Monocyte (primary cell): ENCODE measurements around a stretch of chr11.

GRCh38 chr11:10796060-10796947, 12.4 kb downstream of the EIF4G2 start:
- PRO-cap, 2 experiments, result peak in 1 of 2 experiments; most common minus-strand start chr11:10796091 (in 1)

GRCh38 chr11:10799874-10800390, 8.8 kb downstream of the EIF4G2 start:
- PRO-cap, 2 experiments, result no peak in any of the 2 experiments

DNA sequence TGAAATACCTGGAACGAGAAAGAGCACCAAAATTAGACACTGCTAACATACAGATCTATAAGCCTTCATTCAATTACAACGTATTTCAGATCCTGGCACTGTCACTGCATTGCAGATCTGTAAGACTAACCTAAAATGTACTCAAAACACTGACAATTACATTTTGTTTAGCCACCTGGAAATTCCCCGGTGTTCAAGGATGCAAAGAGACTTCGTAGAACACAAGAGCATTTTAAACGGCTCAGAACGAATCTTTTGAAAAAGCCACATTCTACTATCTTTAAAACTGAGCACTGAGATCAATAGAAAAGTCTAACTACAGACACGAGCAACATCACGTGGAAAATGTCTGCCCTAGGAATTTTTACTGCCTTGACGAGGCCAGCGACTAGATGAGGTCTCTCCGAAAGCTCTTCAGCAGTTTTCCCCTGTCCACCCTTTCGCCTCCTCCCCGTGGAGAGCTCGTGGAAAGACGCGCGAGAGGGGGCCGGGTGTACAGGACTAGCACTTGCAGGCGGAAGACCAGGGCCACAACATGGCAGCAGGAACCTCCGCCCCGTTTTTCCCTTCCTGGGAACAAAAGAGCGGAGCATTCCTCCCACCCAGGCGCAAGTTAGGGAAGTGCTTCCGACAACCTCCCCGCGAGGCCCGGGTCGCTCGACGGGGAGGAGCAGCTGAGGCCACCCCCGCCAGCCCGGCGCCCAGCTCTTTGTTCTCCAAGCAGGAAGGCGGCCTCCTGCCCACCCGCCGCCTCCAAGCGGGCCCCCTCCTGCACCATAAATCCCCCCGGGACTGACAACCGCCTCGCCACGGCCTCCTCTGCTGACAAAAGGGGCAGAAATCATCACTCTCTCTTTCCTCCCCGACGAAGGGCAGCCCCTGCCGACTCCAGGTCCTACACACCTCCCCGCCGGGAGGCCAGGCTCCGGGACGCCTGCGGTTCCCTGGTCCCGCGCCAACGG, 1.1 kb downstream of the EIF4G2 start:
- PRO-cap, 2 experiments, result peak in 1 of 2 experiments; most common plus-strand start position 507 of the sequence (in 1); most common minus-strand start position 456 of the sequence (in 1)

GRCh38 chr11:10898549-10899035, 40.7 kb upstream of the ZBED5 start:
- PRO-cap, 2 experiments, result no peak in any of the 2 experiments

- PRO-cap, 2 experiments, result no peak in any of the 2 experiments
Measured at GRCh38 chr11:10930466-10931037, 72.7 kb upstream of the ZBED5 start.

DNA sequence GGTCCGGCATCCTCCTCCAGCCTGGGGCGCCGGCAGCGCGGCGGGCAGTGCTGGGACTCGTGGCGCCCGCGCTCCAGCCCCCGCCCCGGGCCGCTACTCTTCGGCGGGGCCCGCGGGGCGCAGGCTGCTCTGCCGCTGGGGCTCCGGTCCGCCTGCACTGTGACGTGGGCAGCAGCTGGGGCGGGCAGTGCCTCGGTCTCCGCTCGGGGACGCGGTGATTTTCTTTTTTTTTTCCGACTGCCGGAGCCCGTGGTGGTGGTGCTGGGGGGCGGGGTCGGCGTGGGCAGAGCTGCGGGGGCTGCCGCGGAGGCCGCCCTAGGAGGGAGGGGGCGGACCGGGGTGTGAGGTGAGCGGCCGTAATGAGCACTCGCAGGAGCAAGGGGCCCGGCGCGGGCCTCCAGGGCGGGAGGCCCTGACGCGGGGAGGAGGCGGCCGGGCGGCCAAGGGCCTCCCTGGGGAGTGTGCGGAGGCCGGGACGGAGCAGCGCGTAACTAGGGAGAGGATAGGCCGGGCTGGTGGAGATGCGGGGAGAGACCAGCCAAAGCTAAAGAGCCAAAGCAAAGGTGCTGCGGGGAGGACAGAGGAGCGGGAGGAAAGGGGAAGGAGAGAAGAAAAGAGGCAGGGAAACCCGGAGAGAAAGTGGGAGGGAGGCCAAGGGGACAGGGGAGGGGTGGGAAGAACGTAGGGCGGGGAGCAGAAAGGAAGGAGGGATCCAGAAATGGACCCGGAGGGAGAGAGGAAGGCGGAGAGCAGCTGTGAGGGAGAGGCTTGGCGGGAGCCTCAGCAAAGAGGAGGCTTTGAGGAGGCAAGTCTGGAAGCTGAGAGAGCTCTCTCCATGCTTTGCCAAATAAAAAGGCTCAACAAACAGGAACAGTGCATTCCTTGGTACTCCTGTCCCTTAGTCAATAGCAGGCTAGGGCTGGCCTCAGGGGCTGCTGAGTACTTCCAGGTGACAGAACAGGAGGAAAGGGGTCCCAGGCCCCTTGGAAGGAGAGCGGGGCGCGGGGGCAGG, 73.5 kb upstream of the ZBED5 start:
- PRO-cap, 2 experiments, result peak in 2 of 2 experiments; most common plus-strand start position 157 of the sequence (in 1); most common minus-strand start position 95 of the sequence (in 2)

- PRO-cap, 2 experiments, result no peak in any of the 2 experiments
Measured at GRCh38 chr11:11760280-11760799, 81.4 kb upstream of the USP47 start.

DNA sequence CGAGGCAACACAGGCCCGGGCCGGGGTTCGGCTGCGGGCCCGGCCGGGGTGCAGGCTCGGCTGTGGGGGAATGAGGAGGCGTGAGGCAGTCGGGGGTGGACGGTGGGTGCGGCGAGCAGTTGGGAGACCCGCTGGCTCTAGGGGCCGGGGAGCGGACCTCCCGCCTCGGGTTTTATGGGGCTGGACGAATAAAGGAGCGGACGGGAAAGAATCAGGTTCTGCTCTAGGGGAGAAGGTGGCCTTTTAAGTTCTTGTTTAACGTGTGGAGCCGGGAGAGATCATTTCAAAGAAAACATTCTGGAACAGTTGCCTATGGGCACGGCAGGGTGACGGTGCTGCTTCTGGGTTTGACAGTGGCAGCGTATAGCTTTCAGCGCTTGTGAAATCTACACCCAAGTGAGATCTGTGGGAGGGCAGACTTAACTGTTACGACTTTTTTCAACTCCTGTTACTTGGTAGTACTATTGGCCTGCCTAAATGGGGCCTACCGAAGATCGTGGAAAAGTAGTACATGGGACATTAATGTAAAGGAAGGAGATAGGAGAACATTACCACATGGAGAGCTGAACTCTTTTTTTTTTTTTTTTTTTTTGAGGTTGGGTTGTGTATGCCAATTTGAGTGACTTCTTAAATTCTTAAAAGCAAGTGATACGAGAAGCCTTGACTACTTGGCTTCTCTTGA, 638 bp downstream of the USP47 start:
- PRO-cap, 2 experiments, result peak in 2 of 2 experiments; most common plus-strand start position 88 of the sequence (in 2); most common minus-strand start position 334 of the sequence (in 2)

- PRO-cap, 2 experiments, result no peak in any of the 2 experiments
Measured at GRCh38 chr11:11916798-11917790, 75.3 kb downstream of the USP47 start.

GRCh38 chr11:11957692-11957951, 50.8 kb downstream of the DKK3 start:
- PRO-cap, 2 experiments, result no peak in any of the 2 experiments

- PRO-cap, 2 experiments, result no peak in any of the 2 experiments
Measured at GRCh38 chr11:11973307-11974069, 34.9 kb downstream of the DKK3 start.

- PRO-cap, 2 experiments, result no peak in any of the 2 experiments
Measured at GRCh38 chr11:12069296-12069632, 41.1 kb upstream of the MICAL2 start.

- PRO-cap, 2 experiments, result no peak in any of the 2 experiments
Measured at GRCh38 chr11:12087081-12087702, 23.2 kb upstream of the MICAL2 start.

DNA sequence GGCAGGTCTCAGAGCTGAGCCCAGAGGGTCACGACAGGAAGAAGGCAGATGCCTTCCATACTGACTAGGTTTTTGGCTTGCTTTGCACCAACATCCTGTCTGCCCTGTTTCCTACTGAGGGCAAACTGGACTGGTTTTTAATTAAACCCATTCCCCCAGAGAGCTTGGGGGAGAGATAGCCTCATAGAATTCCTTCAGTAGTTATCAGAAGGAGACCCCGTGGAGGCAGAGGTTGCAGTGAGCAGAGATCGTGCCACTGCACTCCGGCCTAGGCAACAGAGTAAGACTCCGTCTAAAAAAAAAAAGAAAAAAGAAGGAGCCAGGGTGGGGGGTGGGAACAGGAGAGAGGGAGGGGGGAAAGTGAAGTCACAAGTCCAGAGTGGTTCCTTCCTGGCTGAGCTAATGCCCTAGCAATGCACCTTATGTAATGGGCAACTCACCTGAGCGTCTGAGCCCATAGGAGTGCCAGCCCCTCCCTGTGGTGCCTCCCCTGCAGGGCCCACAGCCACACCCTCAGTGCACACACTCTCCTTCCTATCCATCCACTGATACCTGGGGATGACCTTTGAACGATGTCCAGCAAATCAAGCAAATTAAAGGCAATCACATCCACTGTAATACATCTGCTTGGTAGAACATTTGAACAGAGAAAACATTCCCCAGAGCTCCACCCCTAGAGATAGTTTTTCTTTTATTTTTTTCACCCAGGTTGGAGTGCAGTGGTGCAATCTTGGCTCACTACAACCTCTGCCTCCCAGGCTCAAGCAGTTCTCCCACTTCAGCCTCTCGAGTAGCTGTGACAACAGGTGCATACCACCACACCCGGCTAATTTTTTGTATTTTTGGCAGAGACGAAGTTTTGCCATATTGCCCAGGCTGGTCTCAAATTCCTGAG, 19.7 kb upstream of the MICAL2 start:
- PRO-cap, 2 experiments, result no peak in any of the 2 experiments

GRCh38 chr11:12110228-12110504, 224 bp upstream of the MICAL2 start:
- PRO-cap, 2 experiments, result no peak in any of the 2 experiments

- PRO-cap, 2 experiments, result no peak in any of the 2 experiments
Measured at GRCh38 chr11:12114133-12115370, 4.2 kb downstream of the MICAL2 start.

GRCh38 chr11:12127487-12127916, 17.1 kb downstream of the MICAL2 start:
- PRO-cap, 2 experiments, result no peak in any of the 2 experiments

- PRO-cap, 2 experiments, result no peak in any of the 2 experiments
Measured at GRCh38 chr11:12163168-12164055, 53.0 kb downstream of the MICAL2 start.

DNA sequence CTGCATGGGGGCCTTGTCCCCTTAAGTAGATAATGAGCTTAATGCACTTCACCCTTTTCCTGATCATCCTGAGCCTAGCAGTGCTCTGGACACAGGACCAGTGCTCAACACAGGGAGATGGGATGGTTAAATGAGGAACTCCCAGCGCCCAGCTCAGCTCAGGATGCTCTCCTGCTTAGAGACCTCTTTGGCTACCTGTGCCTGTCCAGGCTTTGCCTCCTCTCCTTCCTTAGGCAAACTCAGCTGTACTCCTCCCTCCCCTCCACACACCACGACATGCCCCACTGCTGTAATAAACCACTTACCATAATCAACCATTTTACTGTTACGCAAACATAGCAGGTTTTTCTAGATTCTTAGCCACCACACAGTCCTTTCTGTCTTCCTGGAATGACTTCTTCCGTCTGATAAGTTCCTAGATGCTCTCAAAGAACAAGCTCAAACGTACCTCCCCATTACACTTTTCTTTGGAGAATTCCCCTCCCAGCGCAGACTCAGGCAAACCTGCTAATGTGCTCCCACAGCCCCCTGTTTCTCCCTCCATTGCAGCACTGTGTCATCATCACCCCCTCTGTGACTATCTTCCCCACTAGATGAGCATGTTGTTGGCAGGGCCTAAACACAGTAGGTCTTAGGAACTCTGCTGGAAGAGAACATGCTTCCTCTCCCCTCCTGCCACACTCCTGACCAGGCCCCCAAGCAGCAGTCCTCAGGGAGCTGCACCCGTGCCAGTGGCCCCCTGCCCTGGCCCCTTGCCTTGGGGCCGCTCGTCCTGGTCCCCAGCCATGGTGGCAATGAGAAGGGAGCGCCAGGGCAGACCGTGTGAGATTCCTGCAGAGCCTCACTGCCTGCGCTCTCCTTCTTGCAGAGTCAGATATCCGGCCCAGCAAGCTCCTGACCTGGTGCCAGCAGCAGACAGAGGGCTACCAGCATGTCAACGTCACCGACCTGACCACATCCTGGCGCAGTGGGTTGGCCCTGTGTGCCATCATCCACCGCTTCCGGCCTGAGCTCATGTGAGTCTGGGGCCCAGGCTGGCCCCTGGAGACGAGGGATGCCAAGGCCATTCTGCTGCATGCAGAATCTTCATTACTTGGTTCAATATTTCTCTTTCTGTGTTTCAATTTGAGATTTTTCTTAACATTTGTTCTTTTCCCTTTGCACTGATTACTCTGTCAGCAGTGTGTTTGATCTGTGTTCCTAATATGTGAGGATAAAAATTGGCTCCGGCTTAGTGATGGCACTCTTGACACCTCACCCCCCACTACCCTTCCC, 113.9 kb downstream of the MICAL2 start:
- PRO-cap, 2 experiments, result peak in 2 of 2 experiments; most common plus-strand start position 1,044 of the sequence (in 2); most common minus-strand start position 846 of the sequence (in 2)

GRCh38 chr11:12237618-12238158, 127.3 kb downstream of the MICAL2 start:
- PRO-cap, 2 experiments, result no peak in any of the 2 experiments